ENCODE measurements around a stretch of chr2.

- PRO-cap, 4 experiments = no peak in any of the 4 experiments
- RAMPAGE, long total RNA, 4 experiments = no peak in any of the 4 experiments
These were observed 224.2 kb downstream of the TWIST2 start for GRCh38 chr2:239072075-239072412.

DNA sequence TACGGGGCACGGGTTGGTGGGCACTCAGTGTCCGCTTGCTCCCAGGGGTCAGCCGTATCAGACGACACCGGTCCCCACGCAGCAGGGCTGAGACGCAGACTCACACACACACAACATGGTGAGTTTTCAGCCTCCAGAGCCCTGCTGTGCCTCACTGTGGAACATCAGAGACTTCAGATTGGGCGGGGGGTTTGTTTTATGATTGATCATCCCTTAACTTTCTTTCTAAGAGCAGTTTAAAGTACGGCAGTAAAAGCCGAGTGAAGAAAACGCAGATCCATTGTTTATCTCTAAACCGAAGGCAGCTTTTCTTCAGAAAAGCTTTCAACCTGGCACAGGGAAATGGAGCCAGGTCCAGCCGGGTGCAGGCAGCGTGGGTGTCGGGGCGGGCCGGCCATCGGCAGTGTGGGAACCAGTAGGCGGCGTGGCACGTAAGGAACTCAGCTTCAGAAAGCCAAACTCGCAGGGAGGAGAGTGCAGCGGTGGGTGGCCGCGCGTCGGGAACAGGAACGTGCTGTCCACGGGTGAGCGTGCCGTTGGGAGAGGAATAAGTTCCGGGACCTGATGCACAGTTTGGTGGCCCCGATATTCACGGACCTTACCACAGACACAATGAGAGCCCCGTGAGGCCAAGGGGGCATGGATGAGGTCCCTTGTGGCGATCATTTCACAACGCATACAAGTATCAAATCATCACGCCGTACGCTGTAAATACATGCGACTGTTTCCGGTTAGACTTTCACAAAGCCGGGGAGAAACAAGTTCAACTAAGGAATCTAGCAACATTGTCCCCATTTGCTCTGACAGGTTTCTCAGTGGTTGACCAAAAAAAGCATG lies 270.3 kb downstream of the TWIST2 start:
- PRO-cap, 4 experiments = no peak in any of the 4 experiments
- RAMPAGE, long total RNA, 4 experiments = start-site peak on the minus strand in 1 of 4 experiments, centred at position 730 of the sequence, 10 reads per replicate

DNA sequence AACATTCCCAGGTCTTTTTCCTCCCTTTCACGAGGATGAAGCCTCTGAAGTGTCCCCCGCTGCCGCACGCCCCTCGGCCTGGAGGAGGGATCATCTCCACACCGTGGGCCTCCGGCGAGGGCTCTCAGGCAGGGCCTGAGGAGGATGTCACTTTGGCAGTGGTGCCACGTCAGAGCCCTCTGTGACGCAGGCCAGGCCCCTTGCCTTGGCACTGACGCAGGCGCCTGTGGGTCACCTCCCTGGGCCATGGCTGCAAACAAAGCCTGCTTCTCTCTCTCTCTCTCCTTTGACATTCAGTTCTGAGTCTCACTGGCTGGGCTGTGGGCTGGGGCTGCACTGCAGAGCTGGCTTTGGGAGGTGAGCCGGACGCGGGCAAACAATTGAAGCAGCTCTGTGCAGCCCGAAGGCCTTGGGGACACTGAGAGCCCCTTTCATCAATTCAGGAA lies 273.7 kb downstream of the TWIST2 start:
- PRO-cap, 4 experiments = peak in 4 of 4 experiments; most common plus-strand start position 296 of the sequence (in 3); most common minus-strand start position 126 of the sequence (in 4)
- RAMPAGE, long total RNA, 4 experiments = no peak in any of the 4 experiments

DNA sequence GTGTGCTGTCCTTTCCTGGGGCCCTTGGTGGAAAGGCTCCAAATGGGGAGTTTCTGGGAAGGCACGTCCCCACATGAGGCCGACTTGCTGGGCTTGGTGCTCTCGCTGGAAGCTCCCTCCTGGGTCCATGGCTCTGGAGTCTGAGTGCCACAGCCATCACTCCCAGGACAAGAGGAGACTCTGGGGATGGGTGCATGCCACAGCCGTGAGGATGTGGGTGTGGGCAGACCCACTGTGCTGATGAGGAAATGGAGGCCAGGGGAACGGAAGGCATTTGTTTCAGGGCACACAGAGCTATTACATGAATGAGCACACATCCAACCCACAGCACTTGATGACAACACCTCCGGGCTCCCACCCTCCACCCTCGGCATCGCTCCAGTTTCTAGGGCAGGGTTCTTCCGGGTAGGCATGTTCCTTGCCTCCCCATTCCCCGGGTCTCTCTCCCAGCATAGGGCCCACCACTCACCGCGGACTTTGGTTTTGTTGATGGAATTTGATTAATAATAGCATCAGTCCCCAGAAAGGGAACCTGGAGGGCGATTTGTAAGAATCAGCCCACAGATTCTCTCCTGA lies 246.6 kb downstream of the HDAC4 start:
- PRO-cap, 4 experiments = peak in 1 of 4 experiments; most common plus-strand start position 381 of the sequence (in 1)
- RAMPAGE, long total RNA, 4 experiments = no peak in any of the 4 experiments

DNA sequence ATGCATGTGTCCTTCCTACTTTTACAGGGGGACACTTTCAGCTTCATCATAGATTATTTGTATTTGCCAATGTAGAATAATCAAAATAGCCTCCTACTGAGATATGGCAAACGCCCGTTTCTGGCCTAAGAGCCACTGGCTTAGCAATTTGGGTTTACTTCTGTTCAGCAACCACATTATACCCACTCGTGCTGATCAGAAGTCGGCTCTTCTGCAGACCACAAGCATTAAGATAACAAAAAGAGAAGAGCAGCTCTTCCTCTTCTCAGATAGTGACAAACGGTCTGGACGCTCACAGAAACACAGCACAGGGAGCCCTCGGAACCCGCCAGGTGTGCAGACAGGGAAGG lies 164.1 kb downstream of the HDAC4 start:
- PRO-cap, 4 experiments = no peak in any of the 4 experiments
- RAMPAGE, long total RNA, 4 experiments = no peak in any of the 4 experiments

DNA sequence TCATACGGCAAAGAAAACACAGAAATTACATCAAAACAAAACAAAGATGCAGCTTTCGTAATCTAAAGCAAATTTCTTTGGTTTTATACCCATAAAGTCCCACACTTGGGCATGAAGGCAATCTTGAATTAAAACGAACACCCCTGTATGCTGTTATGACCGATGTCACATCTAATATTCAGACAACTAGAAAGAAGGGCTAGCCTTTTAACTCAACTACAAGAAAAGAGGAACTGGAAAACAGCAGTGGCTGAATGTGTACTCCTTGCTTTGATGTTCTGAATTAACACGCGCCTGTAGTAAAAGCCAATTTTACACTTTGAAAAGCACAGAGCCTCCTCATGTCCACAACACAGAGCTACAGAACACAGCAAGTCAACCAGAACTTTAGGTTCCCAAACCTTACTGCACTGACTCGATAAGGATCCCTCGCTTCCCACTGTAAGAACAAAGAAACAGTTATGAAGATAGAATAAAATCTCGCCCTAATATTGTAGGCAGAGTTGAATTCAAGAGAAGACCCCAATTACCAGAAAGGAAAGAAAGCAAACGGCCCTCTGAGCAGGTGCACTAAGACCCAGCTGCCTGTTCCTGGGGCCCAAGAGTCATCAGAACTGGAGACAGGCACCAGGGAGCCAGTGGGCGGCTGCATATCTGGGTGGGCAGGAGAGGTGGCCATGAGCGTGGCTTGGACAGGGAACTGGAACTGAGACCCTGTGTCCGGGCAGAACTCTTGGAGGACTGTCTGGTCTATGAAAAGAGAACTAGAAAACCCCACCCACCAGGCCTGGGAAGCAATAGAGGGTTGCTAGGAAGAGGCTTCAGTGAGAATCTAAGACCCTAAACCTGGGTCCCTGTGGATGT lies 147.4 kb downstream of the HDAC4 start:
- PRO-cap, 4 experiments = peak in 2 of 4 experiments; most common minus-strand start position 702 of the sequence (in 2)
- RAMPAGE, long total RNA, 4 experiments = no peak in any of the 4 experiments

GRCh38 chr2:239298403-239298931 lies 102.4 kb downstream of the HDAC4 start:
- PRO-cap, 4 experiments = peak in 4 of 4 experiments; most common minus-strand start chr2:239298530 (in 4)
- RAMPAGE, long total RNA, 4 experiments = no peak in any of the 4 experiments

GRCh38 chr2:239308651-239309587 lies 91.9 kb downstream of the HDAC4 start:
- PRO-cap, 4 experiments = peak in 4 of 4 experiments; most common plus-strand start chr2:239308732 (in 1); most common minus-strand start chr2:239309233 (in 4)
- RAMPAGE, long total RNA, 4 experiments = no peak in any of the 4 experiments

- PRO-cap, 4 experiments = peak in 1 of 4 experiments; most common plus-strand start chr2:239751888 (in 1)
- RAMPAGE, long total RNA, 4 experiments = no peak in any of the 4 experiments
These were observed 273.5 kb downstream of the NDUFA10 start for GRCh38 chr2:239751658-239752040.

GRCh38 chr2:239893040-239893577 lies 132.0 kb downstream of the NDUFA10 start:
- PRO-cap, 4 experiments = no peak in any of the 4 experiments
- RAMPAGE, long total RNA, 4 experiments = no peak in any of the 4 experiments

- PRO-cap, 4 experiments = peak in 1 of 4 experiments; most common plus-strand start chr2:239927782 (in 1); most common minus-strand start chr2:239927495 (in 1)
- RAMPAGE, long total RNA, 4 experiments = no peak in any of the 4 experiments
These were observed 97.8 kb downstream of the NDUFA10 start for GRCh38 chr2:239927194-239927984.

GRCh38 chr2:240126892-240127158 lies 9.3 kb downstream of the COPS9 start:
- PRO-cap, 4 experiments = peak in 3 of 4 experiments; most common minus-strand start chr2:240127004 (in 3)
- RAMPAGE, long total RNA, 4 experiments = no peak in any of the 4 experiments

GRCh38 chr2:240250793-240252103 lies 110.8 kb upstream of the OTOS start:
- PRO-cap, 4 experiments = peak in 4 of 4 experiments; most common plus-strand start chr2:240251303 (in 4); most common minus-strand start chr2:240251694 (in 3)
- RAMPAGE, long total RNA, 4 experiments = no peak in any of the 4 experiments

DNA sequence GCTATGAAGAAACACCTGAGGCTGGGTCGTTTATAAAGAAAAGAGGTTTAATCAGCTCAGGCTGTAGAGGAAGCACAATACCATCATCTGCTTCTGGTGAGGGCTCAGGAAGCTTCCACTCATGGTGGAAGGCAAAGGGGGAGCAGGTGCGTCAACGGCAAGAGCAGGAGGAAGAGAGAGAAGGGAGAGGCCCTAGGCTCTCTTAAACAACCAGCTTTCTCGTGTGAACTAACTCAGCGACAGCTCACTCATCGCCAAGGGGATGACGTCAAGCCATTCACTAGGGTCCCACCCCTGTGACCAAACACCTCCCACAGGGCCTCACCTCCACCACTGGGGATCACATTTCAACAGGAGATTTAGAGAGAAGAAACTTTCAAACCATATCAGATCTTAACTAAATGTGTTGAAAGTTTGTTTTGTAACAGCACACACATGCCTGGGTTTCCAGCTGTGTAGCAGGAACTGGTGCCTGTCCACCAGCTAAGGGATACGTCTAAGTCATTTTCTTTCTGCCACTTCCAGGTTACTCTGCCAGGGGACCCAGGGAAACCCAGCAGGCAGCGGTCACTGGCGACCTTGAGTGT lies 8.6 kb upstream of the GPC1 start:
- PRO-cap, 4 experiments = no peak in any of the 4 experiments
- RAMPAGE, long total RNA, 4 experiments = no peak in any of the 4 experiments

- PRO-cap, 4 experiments = no peak in any of the 4 experiments
- RAMPAGE, long total RNA, 4 experiments = no peak in any of the 4 experiments
These were observed 703 bp downstream of the GPC1 start for GRCh38 chr2:240436138-240436593.

DNA sequence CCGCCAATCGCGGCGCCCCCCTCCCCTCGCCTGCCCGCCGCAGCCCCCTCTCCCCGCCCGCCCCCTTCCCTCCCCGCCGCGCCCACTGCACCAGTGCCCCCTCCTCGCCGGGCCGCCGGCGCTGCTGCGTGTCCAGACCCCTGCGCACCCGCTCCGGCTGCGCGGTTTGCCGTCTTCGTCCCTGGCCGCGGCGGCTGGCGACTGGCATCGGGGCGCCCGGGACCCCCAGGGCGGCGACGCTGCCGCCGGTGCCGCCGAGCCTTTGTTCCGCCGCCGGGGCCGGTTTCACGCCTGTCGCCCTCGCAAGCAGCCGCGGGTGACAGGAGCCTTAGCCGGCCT lies 18.1 kb downstream of the GPC1 start:
- PRO-cap, 4 experiments = no peak in any of the 4 experiments
- RAMPAGE, long total RNA, 4 experiments = no peak in any of the 4 experiments

DNA sequence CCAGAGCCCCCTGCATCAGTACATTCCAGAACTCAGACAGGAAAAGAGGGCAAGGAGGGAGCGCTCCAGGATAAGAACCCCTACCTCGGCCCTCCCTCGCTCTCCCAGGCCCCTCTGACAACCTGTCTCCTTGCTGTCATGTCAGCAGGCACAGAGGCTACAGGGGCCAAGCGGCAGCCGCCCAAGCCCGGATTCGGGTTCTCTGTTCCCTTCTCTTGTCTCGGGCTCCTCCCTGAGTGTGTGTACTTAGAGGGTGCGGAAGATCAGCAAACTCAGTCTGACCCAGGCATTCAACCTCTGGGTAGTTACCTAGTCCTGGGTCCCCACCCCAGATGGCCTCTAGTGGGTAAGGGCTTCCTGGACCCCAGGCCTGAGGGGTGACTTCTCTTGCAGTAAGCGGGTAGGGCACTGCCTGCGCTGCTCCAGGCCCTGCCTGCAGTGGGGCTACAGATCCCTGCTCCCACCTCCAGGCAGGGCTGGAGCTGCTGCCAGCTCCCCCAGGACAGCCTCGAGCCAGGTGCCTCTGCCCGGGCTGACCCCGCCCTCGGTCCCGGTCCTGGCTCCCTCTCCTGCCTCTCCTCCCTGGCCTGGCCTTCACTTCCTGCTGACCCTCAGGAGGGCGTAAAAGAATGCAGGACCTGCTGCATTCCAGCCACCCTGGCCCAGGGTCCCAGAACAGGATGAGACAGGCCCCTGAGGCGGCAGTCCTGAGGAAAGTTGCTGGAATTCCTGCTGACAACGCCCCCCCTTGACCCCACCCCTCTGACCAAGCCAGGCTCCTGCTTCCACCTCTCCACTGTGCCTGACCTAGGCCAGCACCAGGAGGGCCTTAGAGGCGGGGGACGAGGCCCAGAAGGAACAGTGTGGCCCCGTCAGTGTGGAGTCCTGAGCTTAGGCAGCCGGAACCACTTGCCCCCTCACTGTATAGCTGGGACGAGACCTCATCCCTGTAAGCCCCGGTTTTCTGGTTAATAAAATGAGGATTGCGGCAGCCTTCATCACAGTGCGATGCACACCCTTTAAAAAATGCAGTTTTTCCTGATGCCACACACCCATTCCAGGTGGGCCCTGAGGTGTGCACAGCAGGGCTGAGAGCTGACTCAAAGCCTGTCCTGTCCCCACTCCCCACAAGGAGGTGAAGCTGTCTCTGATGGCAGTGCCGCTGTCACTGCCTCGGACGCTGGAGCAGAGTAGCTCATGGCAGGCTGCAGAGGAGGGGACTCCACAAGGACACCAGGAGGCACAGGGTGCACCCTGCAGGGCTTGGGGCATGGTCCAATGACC lies 22.1 kb downstream of the GPC1 start:
- PRO-cap, 4 experiments = no peak in any of the 4 experiments
- RAMPAGE, long total RNA, 4 experiments = no peak in any of the 4 experiments

- PRO-cap, 4 experiments = no peak in any of the 4 experiments
- RAMPAGE, long total RNA, 4 experiments = start-site peak on the plus strand in 1 of 4 experiments, at chr2:240465076-240465125 at its widest, 6 reads per replicate
These were observed 29.2 kb downstream of the GPC1 start for GRCh38 chr2:240464623-240465159.

GRCh38 chr2:240566125-240566930 lies 2.0 kb upstream of the RNPEPL1 start:
- PRO-cap, 4 experiments = peak in 4 of 4 experiments; most common plus-strand start chr2:240566755 (in 3); most common minus-strand start chr2:240566234 (in 4)
- RAMPAGE, long total RNA, 4 experiments = no peak in any of the 4 experiments

DNA sequence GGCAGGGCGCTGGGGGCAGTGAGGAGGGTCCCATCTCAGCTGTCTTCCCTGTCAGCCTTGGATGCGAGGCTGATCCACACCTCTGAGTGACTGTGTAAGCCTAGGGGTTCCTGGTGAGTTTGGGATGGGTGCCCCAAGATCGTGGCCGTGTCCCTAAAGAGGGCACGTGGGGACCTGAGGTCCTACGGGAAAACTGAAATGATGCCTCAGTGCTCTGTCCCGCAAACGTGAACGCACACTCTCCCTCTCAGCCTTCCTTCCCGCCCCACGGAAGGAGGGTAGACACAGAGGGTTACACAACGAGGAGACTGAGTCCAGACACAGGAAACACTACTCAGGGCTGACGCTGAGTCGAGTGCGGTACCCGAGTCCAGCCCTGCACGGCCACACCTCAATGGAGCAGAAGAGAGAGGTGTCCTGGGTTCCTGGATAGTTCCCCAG lies 1.2 kb upstream of the RNPEPL1 start:
- PRO-cap, 4 experiments = no peak in any of the 4 experiments
- RAMPAGE, long total RNA, 4 experiments = no peak in any of the 4 experiments